SK-N-DZ (cell line): Measurements from ENCODE around the genes STK10, NEURL1B and ERGIC1.

RAMPAGE:
- cytosol, long total RNA = no peak
- nucleus, long total RNA = no peak
Observed at GRCh38 chr5:172144932-172145622, 42.9 kb downstream of the STK10 start.

DNA sequence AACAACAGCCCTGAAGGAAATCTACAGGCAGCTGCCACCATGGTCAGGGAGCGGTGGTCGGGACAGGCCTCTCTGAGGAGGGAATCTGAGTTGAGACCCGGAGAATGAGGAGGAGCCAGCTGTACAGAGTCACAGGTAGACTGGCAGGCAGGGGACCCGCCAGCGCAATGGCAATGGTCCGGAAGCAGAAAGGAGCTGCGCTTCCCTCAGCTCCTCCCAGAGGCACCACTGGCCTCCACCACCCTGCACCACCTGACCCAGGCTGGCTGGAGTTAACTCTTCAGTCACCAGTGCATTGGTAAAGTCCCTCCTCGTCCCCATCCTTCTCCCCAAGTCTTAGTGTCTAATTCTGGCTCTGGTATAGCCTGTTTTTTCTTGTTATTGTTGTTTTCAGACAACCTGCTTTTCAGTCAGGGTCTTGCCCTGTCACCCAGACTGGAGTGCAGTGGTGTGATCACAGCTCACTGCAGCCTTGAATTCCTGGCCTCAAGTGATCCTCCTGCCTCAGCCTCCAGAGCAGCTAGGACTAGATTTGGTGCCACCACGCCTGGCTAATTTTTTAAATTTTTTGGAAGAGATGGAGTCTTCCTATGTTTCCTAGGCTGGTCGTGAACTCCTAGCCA is 13.3 kb downstream of the STK10 start:
RAMPAGE:
- cytosol, long total RNA = no peak
- nucleus, long total RNA = no peak

DNA sequence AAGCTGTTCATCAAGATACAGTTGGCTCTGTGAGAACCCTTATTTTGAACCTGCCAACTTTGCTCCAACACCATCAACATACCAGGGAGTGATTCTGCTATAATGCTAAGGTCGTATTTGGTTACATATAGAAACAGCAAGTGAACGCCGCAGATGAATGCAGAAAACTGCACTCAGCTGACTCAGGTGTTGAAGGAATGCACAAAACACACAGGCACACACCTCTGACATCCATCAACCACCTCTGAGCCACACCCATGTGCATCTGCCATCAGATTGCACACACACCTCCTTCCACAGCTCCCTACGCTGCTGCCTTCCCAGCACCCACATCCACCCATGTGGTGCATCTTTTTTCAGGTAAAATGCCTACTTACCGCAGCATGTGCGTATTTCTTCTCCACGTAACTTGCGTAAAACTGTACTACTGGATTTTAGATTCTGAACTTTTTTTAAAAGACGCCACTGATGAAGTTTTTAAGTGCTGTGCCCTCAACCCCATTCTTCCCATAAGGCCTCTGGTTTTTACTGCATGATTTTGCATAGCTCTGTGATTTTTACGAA is 7.1 kb downstream of the STK10 start:
RAMPAGE:
- cytosol, long total RNA = no peak
- nucleus, long total RNA = no peak

GRCh38 chr5:172187550-172188442 is at the start of gene STK10:
Gene STK10, minus strand, starts transcription at chr5:172188224.
RAMPAGE:
- cytosol, long total RNA = no peak
- nucleus, long total RNA = no peak

DNA sequence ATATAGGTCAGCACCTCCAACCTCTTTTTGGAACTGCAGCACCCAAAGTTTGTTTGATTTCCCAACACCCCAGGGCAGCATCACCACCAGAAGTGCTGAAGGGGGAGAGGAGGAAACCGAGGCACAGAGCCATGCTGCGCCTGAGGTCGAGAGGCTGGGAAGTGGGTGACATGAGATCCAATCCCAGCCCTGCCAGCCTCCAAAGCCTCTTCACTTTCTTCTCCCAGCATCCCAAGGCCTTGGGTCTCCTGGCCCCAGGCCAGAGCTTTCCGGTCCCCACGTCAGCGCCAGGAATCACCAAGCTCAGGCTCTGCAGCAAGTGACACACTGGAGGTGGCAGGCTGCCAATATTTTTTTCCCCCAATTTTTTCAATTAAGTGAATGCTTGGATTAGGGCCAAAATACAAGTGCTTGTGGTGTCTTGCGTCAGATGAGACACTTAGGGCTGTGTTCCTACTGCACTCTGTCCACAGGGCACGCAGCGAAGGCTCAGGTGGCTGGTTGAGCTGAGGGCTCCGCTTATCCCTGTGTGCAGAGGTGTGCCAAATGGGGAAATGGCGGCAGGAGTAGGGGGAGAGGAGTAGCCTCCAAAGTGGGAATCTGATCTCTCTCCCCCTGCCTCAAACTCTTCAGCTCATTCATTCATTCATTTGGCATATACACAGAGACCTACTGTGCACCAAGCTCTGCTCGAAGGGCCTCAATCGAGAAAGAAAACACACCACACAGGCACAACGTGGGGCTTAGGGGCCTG is 16.8 kb downstream of the SH3PXD2B start:
RAMPAGE:
- cytosol, long total RNA = no peak
- nucleus, long total RNA = no peak

DNA sequence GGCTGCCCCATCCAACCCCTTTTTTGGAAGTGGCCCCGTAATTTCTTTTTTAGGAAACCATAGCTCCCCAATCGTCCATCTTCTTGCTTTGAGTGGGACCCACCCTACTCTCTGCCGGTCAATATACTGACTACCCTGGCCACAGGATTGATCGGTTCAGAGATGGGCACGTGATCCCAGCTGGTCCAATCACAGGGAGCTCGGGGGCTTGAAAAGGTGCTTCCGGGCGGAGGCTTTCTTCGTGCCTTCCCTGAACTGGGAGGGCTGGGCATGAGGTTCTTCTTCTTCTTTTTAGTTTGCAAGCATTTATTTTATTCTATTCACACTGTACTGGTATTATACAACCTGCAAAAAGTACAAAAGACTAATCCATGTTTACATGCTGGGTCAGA is 78.8 kb upstream of the SH3PXD2B start:
RAMPAGE:
- cytosol, long total RNA = no peak
- nucleus, long total RNA = no peak

GRCh38 chr5:172616695-172617178 is 24.3 kb upstream of the NEURL1B start:
RAMPAGE:
- cytosol, long total RNA = no peak
- nucleus, long total RNA = no peak

GRCh38 chr5:172640717-172641518 is at the start of gene NEURL1B:
Gene NEURL1B, plus strand, starts transcription at chr5:172641263.
RAMPAGE:
- cytosol, long total RNA = start-site peak on the minus strand at chr5:172641069-172641120, 16 and 18 reads in 2 replicates
- nucleus, long total RNA = no peak

GRCh38 chr5:172646731-172647354 is 5.8 kb downstream of the NEURL1B start:
RAMPAGE:
- cytosol, long total RNA = no peak
- nucleus, long total RNA = no peak

RAMPAGE:
- cytosol, long total RNA = no peak
- nucleus, long total RNA = no peak
Observed at GRCh38 chr5:172652736-172653279, 11.7 kb downstream of the NEURL1B start.

RAMPAGE:
- cytosol, long total RNA = no peak
- nucleus, long total RNA = no peak
Observed at GRCh38 chr5:172672419-172672897, 31.4 kb downstream of the NEURL1B start.

GRCh38 chr5:172714607-172715510 is 56.1 kb downstream of the DUSP1 start:
RAMPAGE:
- cytosol, long total RNA = no peak
- nucleus, long total RNA = no peak

GRCh38 chr5:172773195-172773770 is 2.3 kb upstream of the DUSP1 start:
RAMPAGE:
- cytosol, long total RNA = no peak
- nucleus, long total RNA = no peak

DNA sequence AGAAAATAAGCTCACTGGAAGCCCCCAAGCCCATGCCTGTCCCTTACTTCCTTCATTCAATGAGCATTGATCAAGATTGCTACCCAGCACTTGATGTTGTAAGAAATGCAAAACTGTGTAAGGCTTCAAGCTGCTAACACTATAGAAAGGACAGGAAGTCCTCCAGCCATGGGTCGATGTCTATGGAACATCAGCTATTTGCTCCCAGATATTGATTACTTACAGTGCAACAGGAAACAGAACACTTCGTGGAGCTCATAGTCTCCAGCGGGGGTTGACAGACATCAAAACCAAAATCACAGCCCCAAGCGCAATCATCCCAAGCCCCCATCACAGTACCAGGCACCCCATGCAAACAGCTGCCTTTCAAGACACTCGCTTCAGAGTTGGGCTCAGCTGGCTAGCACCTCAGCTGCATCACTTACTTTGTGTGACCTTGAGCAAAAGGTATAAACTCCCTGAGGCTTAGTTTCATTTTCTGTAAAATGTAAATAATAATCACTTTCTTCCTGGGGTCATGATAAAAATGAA is 26.8 kb upstream of the DUSP1 start:
RAMPAGE:
- cytosol, long total RNA = no peak
- nucleus, long total RNA = no peak

GRCh38 chr5:172834073-172835157 is at the start of gene ERGIC1:
Gene ERGIC1, plus strand, starts transcription at chr5:172834251.
RAMPAGE:
- cytosol, long total RNA = start-site peak on the plus strand at chr5:172834353-172834380, 299 and 184 reads in 2 replicates
- nucleus, long total RNA = no peak

RAMPAGE:
- cytosol, long total RNA = no peak
- nucleus, long total RNA = no peak
Observed at GRCh38 chr5:172870119-172871388, 36.5 kb downstream of the ERGIC1 start.

DNA sequence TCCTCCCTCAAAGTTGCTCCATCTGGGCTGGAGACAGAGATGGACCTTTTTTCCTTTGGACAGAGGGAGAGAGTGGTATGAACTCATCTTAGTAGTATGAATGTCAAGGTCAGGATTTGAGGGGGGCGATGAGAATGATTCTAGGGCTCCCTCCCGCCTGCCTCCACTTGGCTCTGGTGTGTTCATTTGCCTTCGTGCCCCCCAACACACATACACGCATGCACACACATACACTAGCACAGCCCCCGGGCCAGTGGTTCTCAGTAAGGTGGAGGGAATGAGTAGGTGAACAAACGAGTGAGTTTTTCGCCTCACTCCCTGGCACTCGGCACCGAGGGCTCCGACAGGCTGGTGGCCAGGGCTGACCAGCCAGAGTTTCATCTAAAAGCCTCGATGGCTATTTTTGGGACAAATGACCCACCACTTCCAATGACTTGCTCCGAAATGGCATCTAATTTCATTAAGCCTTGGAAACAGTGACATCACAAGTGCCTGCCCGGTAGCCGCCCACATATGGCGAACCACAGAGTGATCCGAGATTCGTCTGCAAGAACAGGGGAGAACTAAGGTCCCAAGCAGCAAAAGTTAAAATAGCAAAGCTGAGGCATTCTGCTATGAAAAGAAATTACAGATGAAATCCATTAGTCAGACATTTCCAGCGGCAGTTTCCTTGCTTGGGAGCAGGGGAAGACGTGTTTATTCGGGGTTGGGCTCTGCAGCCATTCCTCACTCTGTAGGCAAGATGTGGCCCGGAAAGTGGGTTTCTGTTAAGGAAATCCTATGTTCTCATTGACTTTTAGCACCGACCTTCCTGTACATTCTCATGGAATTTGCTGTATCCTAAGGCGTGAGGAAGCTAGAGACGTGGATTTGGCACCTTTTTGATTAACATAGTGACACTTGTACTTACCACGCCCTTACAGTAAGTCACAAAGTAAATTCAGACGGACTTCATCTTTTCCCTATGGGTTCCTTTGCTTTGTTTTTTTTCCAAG is 44.8 kb downstream of the ERGIC1 start:
RAMPAGE:
- cytosol, long total RNA = no peak
- nucleus, long total RNA = no peak

RAMPAGE:
- cytosol, long total RNA = no peak
- nucleus, long total RNA = no peak
Observed at GRCh38 chr5:172902504-172902914, 56.7 kb upstream of the RPL26L1 start.

GRCh38 chr5:173057241-173057939 is 1.2 kb downstream of the CREBRF start:
RAMPAGE:
- cytosol, long total RNA = no peak
- nucleus, long total RNA = no peak

RAMPAGE:
- cytosol, long total RNA = no peak
- nucleus, long total RNA = no peak
Observed at GRCh38 chr5:173236487-173237068, 1.6 kb upstream of the NKX2-5 start.